Epidermal melanocyte (primary cell): ENCODE data around the genes SETD1B, PSMD9 and LRRC43.

DNA sequence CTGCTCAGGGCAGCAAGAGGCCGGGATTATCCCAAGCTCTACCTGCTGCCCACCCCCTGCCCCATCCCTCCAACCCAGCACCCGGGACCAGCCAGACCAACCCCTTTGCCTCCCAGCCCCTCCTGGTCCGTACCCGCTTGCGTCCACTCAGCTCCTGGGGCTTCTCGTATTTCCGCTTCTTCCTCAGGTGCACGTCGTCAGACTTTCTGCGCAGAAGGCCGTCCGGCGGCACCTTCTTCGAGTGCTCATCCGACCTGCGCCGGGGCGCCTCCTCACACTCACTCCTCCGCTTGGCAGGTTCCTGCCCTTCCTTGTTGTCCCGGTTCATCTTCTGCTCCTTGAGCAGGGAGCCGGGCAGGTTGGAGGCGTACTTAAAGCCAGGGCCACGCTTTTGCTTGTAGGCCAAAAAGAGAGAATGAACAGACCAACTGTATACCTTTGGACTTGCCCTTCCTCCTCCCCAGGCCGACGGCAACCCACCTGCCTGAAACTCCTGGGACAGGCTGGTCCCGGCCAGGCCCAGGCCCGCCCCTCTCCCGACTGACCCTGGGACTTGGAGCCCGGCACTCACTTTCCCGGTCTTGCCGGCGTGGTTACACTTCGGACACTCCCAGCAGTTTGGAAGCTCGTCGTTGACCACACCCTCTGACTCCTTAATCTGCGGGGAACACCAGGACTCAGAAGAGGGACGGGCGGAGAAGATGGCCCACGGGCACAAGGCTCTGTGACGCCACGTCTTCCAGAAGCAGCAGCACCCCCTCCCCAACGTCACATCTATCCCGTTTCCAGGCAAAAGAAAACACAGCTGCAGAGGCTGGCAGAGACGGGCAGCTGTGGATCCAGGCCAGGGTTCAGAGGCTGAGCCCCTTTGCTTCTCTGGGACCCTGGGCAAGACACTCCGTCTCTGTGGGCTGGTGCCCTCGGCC, 44.2 kb downstream of the RNF34 start:
- RRBS = 86% methylated on average over 8 of the region's 46 CpGs

- RRBS = no CpG with 5 or more reads among the region's 17 CpGs
Measured at GRCh38 chr12:121550681-121551536, 29.9 kb downstream of the KDM2B start.

- RRBS = no CpG with 5 or more reads among the region's 7 CpGs
Measured at GRCh38 chr12:121571430-121571685, 9.5 kb downstream of the KDM2B start.

GRCh38 chr12:121632591-121633283, 36.7 kb downstream of the MORN3 start:
- RRBS = no CpG with 5 or more reads among the region's 12 CpGs

GRCh38 chr12:121782061-121782629, 11.3 kb downstream of the RHOF start:
- RRBS = no CpG with 5 or more reads among the region's 11 CpGs

DNA sequence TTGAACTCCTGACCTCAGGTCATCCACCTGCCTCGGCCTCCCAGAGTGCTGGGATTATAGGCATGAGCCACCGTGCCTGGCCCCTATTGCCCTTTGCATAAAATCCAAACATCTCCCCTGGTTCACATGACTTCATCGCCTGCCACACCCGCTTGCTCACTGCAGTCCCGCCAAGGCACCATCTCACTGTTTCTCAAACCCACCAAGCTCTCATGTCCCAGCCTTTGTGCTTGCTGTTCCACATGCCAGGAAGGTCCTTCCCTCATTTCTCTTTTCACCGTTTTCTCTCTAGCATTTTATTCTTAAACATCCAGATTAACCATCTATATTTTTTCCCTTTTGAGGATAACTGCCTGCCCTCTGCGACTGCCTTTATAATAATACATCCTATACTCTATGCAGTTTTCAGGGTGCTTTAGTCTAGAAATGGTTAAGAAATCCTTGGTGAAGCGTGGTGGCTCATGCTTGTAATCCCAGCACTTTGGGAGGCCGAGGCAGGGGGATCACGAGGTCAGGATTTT, 9.6 kb downstream of the RHOF start:
- RRBS = no CpG with 5 or more reads among the region's 10 CpGs

- RRBS = 4% methylated on average over 43 of the region's 80 CpGs
Measured at GRCh38 chr12:121803731-121804428, at the start of gene SETD1B. Gene SETD1B (plus strand): TSS chr12:121804009.

DNA sequence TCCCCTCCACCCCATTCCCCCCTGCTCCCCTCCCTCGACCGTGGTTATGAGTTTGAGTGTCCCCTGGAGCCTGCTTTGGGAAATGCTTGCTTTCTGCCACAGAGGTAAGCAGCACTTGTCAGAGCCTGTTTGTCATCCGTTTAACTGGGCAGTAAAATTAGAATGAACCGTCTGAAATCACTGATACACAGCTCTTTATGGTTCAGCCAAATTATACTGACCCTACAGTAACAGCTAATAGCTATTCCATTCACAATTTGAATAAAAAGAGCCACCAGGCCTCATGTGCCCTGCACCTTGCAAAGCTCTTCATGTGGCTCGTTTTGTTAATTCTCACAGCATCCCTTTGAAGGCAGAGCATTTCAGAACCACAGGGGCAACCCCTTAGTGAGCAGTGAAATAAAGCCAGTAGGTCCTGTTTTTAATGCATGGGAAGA, 12.5 kb downstream of the SETD1B start:
- RRBS = no CpG with 5 or more reads among the region's 5 CpGs

GRCh38 chr12:121826990-121828300, 23.6 kb downstream of the SETD1B start:
- RRBS = 96% methylated on average over 4 of the region's 63 CpGs

- RRBS = 3% methylated on average over 8 of the region's 75 CpGs
Measured at GRCh38 chr12:121888360-121889520, at the start of gene PSMD9. Gene PSMD9 (plus strand): TSS chr12:121888790.

- RRBS = no CpG with 5 or more reads among the region's 10 CpGs
Measured at GRCh38 chr12:121925154-121925778, 6.9 kb downstream of the CFAP251 start.

DNA sequence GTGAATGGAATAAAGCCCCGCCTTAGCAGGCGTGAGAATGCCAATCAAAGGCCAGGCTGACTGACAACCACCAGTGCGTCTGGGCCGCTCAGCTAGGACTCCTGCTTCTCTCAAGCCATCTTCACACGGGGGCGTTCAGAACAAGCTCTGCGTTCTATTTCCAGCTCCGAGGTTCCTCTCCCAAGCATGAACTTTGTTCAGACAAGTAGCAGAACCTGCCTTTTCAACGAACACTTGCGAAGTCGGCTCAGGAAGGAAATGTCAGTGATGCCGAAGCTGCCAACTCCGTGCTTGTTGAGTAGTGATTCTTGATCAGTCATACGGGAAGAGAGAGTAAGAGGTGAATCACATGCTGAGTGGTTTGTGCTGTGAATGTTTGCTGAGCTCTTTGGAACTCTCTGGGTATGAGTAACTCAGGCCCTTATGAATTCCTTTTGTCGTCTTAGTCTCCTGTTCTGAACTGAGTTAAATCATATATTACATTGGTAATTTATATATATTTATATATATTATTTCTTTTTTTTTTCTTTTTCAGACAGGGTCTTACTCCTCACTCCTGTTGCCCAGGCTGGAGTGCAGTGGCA, 29.5 kb upstream of the BCL7A start:
- RRBS = no CpG with 5 or more reads among the region's 15 CpGs

- RRBS = 11% methylated on average over 19 of the region's 51 CpGs
Measured at GRCh38 chr12:122023192-122024104, 1.8 kb downstream of the BCL7A start.

GRCh38 chr12:122063802-122064743, 14.5 kb upstream of the MLXIP start:
- RRBS = no CpG with 5 or more reads among the region's 19 CpGs

DNA sequence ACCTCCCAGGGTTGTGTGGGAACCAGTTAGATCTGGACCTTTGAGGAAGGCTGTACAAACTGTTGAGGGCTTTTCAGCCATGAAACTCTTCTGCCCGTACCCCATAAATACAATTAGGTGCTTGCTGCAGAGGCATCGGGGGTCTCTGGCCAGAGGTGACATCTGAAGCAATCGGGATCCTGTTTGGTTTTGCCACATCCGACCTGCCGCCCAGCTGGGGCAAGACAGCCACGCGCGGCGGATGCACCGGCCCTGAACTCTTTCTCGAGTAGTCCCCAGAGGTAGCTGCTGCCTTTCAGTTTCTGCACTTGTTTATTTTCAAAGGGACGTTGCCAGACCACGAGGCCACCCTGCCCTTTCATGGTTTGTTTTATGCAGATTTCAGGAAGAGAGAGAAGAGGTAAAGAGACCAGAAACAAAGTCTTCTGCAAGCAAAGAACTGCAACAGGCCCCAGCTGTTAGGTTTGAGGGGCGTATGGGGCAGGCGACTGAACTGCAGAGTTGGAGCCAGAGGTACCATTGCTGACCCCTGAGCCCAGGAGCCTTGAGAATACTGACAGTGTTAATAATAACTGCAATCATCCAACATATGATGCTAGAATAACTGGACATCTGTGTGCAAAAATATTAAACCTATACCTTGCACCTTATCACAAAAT, 10.5 kb upstream of the MLXIP start:
- RRBS = no CpG with 5 or more reads among the region's 15 CpGs

DNA sequence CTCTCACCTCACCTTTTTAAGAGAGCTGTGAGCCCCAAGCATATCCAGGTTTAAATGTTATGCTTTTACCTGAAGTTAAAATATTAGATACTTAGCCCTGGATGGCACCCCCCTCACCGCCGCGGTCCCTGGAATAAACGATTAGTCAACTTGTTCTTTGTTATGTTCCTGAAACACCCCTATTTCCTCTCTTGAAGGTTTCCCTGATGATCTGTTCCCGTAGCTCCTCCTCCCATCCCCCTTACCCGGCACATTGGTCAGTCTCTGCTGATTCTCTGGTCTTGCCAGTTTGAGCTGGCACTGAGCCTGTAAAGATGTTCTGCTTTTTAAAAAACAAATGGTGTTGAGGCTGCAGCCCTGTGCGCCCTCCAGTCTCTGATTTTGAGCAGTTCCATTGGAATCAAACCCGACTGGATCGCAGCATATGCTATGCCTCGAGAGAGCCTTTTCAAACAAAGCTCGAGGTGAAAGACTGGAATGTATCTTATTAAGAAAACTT, 1.9 kb downstream of the MLXIP start:
- RRBS = no CpG with 5 or more reads among the region's 11 CpGs

- RRBS = 88% methylated on average over 1 of the region's 10 CpGs
Measured at GRCh38 chr12:122127714-122128046, 46.3 kb downstream of the IL31 start.

DNA sequence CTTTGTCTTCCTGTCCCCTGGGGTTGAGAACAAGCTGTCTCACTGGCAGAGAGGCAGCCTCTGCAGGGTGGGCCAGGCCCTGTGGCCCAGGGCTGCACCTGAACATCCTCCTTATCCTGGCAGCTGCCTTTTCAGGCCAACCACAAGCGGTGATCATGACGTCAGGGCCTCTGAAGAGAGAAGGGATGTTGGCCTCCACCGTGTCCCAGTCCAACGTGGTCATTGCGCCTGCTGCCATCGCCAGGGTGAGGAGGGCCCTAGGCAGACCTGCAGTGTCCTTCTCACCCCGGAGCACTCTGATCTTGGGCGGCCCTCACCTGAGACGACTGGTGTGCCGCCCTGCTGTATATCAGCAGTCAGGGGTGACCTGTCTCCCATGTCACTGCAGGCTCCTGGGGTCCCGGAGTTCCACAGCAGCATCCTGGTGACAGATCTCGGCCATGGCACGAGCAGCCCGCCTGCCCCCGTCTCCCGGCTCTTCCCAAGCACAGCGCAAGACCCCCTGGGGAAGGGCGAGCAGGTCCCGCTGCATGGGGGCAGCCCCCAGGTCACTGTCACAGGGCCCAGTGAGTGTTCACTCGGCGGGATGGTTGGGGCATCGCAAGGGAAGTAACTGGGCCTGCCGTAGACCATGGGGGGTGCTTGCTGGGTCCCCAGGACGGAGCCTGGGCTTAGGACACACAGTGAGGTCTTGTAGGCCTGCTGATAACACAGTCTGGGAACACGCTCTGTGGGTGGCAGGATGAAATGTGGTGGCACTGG, 38.7 kb downstream of the IL31 start:
- RRBS = 96% methylated on average over 8 of the region's 25 CpGs

DNA sequence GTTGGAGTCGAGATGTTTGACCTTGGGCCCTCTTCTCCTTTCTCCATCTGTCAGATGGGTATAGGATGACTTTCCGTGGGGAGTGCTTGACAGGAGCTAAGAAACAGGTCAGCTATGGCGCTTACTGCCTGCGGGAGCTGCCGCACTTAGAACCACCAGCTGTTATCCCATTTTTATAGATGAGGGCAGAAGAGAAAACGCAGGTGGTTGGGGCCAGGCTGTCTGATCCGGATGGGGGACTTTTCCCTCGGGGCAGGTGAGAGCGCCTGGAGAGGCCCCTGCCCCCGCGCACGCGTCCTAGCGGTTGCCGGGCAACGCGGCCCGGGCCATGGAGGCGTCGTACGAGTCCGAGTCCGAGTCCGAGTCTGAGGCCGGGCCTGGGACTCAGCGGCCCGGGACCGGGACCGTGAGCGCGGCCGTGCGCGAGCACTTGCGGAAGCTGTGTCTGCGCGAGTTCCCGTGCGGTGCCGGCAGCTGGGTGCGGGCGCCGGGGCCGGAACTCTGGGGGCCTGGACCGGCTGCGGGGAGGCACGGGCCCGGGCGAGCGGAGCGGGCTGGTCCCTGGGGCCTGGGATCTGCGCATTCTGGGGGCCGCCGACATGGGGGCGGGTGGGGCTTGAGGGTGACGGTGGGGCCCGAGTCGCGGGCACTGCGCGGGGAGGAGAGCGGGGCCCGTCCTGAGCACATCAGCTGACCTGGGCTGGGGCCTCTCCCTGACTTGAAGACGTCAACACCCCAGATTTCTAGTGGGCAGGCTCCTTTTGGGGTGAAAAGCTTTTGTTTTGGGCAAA, at the start of gene LRRC43:
Gene LRRC43 (plus strand): TSS at position 307 of the 791 bp plus-strand sequence.
- RRBS = 3% methylated on average over 29 of the region's 64 CpGs

GRCh38 chr12:122226973-122227824, 1.3 kb upstream of the DIABLO start:
- RRBS = no CpG with 5 or more reads among the region's 23 CpGs